Spinal cord (tissue), 3 donors: ENCODE measurements around the gene ZNRF3.

GRCh38 chr22:28883403-28884275 lies at the start of gene ZNRF3:
TSS of gene ZNRF3 (plus strand) at chr22:28883572.
- PRO-cap = no peak
- RAMPAGE, long total RNA = no peak

DNA sequence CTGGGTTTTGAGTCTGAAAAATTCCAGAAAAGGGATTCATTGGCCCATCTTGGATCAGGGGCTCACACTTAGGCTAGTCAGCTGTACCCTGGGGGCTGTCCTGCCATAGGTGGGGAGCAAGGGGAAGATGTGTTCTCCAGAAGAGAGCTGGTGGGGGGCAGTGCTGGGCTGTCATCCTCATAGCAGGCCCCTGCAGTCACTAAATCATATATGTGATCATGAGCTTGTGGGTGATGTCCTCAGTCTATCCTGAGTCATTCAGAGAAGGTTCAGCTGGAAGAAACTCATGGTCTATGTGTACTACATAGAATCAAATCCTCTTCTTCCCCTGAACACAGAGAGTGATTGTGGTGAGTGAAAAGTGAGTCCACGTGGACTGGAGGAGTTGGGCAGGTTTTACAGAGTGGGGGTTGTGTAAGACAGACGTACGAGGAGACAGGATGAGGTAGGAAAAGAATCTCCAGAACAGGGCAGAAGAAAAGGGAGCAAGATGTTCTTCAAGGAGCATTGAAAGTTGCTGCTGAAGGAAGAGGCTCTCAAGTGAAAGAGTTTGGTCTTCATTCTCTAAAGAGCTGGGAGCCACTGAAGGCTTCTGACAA lies 69.0 kb downstream of the C22orf31 start:
- PRO-cap = no peak
- RAMPAGE, long total RNA = no peak

GRCh38 chr22:29090046-29090555 lies 17.3 kb downstream of the KREMEN1 start:
- PRO-cap = no peak
- RAMPAGE, long total RNA = no peak

- PRO-cap = no peak
- RAMPAGE, long total RNA = no peak
Observed at GRCh38 chr22:29093454-29093952, 20.7 kb downstream of the KREMEN1 start.

DNA sequence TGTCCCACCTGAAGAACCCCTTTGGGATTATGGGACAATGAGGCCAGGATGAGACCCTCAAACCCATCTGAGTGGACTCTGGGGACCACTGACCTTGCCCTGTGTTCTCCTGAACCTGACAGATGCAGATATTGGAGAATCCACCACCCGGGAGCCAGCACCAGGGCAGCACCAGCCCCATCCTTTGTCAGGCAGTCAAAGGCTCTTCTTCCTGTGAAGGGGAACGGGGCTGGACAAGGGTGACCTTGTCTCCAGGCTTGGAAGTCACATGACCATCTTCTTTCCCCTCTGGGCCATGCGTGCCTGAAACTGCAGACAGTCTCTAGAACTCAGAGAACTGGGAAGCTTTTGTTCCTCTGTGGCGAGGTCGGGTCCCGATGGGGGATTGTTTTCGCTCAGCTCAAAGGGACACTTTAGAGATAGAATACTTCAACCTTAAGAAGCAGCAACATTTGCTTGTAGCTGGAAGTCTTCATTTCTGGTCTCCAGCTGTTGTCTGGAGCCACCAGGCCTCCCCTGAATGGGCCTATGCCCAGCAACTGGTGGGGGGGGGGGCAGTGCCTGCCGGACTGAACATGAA lies 55.9 kb upstream of the EMID1 start:
- PRO-cap = no peak
- RAMPAGE, long total RNA = no peak

DNA sequence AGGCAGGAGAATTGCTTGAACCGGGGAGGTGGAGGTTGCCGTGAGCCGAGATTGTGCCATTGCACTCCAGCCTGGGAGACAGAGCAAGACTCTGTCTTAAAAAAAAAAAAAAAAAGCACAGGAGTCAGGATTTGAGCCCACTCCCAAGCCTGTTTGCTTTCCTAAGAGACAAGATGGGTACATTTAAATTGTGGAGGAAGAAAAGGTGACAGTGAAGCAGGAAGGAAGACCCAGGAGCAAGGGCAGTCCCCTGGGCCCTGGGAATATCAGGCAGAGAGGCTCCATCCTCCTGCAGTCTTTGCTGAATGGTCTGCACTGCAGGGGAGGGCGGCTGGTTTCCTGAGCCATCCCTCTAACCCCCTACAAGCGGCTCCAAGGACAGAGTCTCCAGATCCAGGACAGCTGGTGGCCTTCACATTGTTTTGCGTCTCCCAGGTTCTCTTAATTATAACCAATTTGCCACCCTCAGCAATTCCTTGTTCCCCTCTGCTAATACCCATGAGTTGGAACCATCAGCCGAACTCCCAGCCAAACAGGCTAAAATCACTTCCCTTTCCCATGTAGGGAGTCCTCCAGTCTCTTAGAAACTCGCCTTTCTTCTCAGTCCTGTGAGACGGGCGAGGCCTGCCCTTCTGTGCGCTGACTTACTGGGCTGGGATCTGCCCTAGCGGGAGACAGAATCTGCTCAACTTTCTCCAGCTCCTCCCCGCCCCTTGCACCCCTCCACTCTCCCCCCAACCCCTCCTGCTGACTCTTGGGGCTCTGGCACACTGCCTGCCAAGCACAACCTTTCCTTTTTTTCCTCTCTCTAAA lies 53.6 kb upstream of the EMID1 start:
- PRO-cap = no peak
- RAMPAGE, long total RNA = no peak

- PRO-cap = no peak
- RAMPAGE, long total RNA = no peak
Observed at GRCh38 chr22:29152725-29153317, 52.9 kb upstream of the EMID1 start.

GRCh38 chr22:29206573-29206880 lies 831 bp downstream of the EMID1 start:
- PRO-cap = no peak
- RAMPAGE, long total RNA = no peak

DNA sequence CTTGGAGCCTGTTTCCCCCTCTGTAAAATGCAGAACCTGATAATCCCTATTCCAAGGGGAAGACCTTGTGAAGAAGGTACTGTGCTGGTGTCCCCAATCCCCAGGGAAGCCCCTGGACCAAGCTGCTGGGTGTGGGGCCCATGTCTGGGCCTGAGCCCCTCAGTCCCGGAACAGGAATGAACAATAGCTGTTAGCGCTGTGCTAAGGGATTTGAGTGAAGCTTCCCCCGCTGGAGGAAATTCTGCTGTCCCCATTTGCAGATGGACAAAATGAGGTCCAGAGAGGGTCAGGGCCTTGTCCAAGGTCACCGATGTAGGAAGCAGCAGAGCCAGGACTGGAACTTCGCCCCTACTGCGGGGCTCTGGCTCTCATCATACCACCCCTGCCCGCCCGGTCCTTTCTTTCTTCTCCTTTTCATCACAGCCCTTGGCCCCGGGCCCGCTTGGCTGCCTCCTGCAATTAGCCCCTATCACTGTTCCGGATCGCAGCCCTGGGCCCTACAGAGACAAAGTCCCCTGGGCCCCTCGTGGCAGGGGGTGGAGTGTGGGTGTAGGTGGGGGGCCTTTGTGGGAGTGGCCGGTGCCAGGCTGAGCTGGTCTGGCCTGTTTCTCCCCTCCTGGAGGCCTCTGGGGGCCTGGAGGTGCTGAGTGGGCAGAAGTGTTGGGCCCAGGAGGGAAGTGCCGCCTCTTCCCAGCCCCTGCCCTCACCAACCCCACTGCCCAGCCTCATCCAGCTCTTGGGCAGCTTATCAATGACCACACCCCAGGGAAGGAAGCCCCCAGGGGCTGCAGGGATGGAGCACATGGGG lies 3.2 kb downstream of the EMID1 start:
- PRO-cap = no peak
- RAMPAGE, long total RNA = no peak

- PRO-cap = no peak
- RAMPAGE, long total RNA = no peak
Observed at GRCh38 chr22:29574775-29575536, 6.0 kb downstream of the NIPSNAP1 start.

GRCh38 chr22:29579963-29580187 lies 1.0 kb downstream of the NIPSNAP1 start:
- PRO-cap = no peak
- RAMPAGE, long total RNA = no peak

GRCh38 chr22:29690642-29691025 lies 29.2 kb upstream of the CABP7 start:
- PRO-cap = no peak
- RAMPAGE, long total RNA = no peak

- PRO-cap = no peak
- RAMPAGE, long total RNA = no peak
Observed at GRCh38 chr22:29750702-29751040, 16.1 kb downstream of the ZMAT5 start.

DNA sequence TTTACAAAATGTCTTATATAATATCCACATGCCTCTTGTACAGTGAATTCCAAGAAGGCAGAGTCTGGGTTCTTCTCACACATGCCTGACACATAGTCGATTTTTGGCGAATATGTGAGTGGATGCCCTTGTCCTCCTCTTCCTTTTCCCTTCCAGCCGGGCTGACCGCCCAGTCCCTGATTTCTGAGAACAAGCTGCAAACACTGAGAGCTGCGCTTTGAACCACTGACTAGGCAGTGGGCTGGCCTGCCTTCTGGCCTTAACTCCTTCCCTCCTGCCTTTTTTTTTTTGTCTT lies 17.8 kb downstream of the UQCR10 start:
- PRO-cap = no peak
- RAMPAGE, long total RNA = no peak

GRCh38 chr22:29800952-29801637 lies 33.9 kb downstream of the UQCR10 start:
- PRO-cap = no peak
- RAMPAGE, long total RNA = no peak

GRCh38 chr22:29824725-29825245 lies 13.3 kb downstream of the ASCC2 start:
- PRO-cap = no peak
- RAMPAGE, long total RNA = no peak

- PRO-cap = no peak
- RAMPAGE, long total RNA = no peak
Observed at GRCh38 chr22:30246982-30247112, 288 bp upstream of the LIF start.

- PRO-cap = no peak
- RAMPAGE, long total RNA = no peak
Observed at GRCh38 chr22:30247437-30248410, 1.2 kb upstream of the LIF start.

GRCh38 chr22:30253034-30253786 lies 6.7 kb upstream of the LIF start:
- PRO-cap = no peak
- RAMPAGE, long total RNA = no peak

DNA sequence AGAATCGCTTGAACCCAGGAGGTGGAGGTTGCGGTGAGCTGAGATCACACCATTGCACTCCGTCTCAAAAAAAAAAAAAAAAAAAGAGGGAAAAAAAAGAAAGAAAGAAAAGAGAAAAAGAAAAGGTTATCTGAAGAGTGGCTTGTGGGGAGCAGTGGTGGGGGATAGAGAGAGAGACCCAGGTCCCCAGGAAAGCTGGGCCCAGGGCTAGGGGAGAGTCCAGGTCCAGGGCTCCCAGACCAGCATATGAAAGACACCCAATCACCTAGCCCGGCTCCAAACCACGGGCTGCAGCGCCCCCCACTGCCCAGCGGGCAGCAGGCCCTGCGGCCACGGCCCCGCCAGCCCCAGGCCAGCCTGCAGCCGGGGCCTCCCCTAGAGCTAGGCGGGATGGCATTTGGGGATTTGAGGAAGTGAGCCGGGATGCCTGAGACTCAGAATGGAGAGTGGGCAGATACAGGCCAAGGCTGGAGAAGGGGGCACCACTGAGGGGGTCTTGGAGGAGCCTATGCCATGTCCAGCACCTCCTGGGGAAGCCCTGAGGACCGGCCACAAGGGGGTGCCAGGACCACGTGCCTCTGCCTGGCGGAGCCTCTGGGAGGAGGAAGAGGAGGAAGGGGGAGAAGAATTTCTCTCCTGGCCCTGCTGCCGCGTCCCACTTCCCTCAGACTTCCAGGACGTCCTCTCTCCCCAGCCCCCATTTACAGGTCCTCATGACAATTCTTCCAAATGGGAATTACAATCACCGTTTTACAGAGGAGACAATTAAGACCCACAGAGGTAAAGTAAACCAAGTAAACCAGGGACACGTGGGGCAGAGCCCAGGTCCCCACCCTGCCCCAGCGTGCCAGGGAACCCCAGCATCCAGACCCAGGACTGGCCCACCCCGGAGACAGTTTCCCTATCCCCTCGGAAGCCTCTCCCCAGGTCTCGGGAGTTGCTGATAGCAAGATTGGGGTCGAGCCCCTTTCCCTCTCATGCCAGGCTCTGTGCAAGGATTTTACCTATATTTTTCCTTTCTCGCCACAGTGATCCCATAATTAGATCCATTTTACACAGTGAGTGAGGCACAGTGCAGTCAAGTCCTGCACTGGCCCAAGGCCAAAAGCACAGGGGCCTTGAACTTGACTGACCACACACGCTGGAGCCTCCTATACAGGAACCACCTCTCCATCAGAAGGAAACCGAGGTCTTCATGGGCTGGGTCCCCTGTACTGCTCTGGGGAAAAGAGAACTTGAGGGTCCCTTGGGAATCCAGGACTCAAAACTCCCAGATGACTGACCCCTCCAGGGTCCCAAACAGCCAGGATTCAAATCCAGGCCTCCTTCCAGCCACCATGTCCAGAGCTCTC lies 9.6 kb upstream of the LIF start:
- PRO-cap = no peak
- RAMPAGE, long total RNA = no peak